ENCODE results near the gene ADAMTS9.

DNA sequence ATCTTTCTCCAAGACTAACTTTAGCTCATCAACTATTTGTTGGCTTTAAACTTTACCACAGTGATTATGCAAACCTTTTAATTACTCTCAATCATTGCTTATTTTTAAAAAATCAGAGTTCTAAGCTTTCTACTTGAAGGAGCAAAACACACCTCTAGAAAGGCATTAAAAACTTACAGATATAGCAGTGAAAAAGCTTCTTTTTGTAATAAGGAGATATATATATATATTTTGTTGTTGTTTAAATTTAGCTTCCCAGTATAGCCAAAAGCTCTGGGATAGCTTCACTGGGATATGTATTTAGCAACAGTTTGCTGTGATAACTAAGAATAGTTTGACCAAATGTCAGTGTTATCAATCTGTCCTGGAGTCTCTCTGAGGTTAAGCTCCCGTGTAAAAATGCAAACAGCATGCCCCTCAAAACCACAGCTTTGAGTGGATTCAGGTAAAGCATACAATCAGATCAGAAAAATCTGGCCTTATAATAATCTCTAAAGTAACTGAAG, 3.0 kb downstream of the CADPS start:
- PRO-cap: no peak

- PRO-cap: no peak
Measured at GRCh38 chr3:63146245-63146527, 131.9 kb upstream of the SYNPR start.

DNA sequence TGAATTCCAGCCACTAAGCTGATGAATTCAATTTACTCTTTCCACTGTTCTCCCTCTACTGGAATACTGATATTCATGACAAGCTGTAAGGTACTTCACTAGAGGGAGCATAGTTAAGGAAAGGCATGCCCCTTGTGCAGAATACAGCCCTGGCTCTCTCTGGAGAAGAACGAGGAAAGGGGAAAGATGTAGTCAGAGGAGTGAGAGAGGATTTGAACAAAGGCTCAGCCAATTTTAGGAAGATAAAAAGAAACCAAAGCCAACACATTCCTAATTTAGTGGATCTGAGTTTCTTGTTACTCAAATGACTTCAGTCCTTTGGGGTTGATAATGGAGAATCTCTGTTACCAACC, 44.5 kb downstream of the ATXN7 start:
- PRO-cap: no peak

- PRO-cap: no peak
Measured at GRCh38 chr3:63912234-63912332, 48.4 kb downstream of the ATXN7 start.

DNA sequence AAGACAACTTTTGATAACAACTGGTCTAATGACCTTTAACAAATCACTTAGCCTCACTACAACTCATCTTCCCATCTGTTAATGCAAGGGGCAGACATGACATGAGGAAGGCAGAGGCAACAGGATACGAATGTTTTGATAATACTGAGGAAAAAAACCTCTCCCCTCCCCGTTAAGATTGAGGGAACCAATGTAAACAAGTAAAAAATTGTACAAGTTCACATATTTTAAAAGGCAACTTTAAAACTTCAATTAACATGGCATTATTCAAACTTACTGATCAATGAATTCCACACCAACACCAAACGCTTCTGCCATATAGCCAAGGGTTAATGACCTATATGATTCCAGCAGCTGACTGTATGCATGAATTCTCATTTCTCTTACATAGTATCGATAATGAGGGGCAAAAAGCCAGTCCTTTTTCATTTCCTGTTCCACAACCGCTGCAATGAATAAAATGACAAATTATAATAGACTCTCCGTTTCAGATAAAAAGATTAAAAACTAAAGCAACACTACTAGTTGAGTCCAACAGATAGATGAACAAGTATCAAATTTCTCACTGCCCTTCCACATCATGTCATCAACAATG, 10.0 kb downstream of the PSMD6 start:
- PRO-cap: no peak

DNA sequence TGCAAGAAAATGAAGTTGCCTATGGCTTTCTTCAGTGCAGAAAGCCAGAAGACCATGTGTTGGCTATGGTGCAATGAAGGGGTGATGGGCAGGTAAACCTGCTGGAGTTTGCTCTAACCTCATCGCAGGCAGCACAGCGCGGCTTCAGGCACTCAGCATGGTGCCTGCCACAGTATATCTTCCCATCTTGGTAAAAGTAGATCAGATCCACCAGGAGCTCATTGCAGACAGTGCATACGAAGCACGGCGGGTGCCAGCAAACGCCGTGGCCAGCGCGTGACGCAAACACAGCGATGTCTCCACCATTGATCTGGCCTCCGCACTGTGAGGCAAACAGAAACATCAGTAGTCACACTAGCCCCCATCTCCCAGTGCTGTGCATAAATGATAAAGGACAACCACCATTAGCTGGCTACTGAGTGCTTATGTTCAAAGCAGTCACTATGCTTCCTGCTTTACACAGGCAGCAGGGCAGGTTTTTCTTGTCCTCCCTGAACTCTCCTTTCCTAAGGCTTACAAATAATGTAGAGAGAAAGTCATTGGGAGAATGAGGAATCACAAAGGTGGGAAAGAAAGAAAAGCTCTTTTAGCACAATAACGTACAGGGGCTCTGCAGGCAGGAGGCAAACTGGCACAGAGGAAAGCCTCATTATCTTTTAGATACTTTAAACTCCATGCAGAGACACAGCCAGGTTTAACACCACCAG, 68.1 kb downstream of the PRICKLE2 start:
- PRO-cap: no peak

GRCh38 chr3:64188918-64189658, 36.2 kb downstream of the PRICKLE2 start:
- PRO-cap: no peak

- PRO-cap: no peak
Measured at GRCh38 chr3:64353109-64353770, 128.0 kb upstream of the PRICKLE2 start.

- PRO-cap: no peak
Measured at GRCh38 chr3:64669290-64669624, 18.5 kb downstream of the ADAMTS9 start.

- PRO-cap: no peak
Measured at GRCh38 chr3:64687289-64688533, at the start of gene ADAMTS9. Gene ADAMTS9 (minus strand): TSS chr3:64688000.

- PRO-cap: no peak
Measured at GRCh38 chr3:65025788-65026110, 337.9 kb upstream of the ADAMTS9 start.

DNA sequence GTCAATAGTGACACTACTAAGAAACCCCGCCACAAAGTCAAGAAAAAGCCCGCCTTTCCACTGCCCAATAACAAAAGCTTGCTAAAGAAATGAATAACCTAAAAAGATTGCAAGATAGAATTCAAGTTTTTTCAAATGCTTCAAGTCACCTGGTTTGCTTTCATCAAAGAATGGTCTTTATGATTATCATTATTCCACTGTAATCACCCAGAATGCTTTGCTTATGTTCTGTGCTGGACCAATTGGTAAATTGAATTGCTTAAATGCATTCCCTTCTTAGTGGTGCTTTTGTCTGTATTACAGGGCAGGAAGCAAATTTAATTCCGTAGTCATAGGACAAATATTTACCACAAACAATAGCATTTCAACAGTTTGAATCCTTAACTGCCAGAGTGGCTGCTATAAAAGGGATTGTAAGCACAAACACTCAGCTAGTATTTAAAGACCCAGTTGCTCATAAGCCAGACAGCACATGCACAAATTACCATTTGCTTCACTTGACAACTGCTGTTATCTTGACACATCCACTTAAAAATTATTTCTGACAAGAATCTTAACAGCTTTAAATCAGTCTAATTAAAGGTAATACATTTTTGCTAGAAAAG, 490.0 kb upstream of the ADAMTS9 start:
- PRO-cap: no peak

GRCh38 chr3:65408393-65409148, 630.1 kb downstream of the MAGI1 start:
- PRO-cap: no peak

- PRO-cap: no peak
Measured at GRCh38 chr3:65493452-65493749, 545.3 kb downstream of the MAGI1 start.

- PRO-cap: no peak
Measured at GRCh38 chr3:65556861-65557818, 481.6 kb downstream of the MAGI1 start.

DNA sequence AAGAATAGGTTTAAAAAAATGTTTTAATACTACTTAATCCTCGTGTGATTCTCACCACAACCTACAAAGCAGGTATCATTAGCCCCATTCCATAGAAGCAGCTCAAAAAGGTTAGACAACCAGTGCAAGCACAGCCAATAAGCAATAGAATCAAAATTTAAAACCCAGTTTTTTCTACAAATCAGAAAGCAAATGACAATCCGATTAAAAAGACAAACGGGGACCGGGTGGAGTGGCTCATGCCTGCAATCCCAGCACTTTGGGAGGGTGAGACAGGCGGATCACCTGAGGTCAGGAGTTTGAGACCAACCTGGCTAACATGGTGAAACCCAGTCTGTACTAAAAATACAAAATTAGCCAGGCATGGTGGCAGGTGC, 430.8 kb downstream of the MAGI1 start:
- PRO-cap: no peak

DNA sequence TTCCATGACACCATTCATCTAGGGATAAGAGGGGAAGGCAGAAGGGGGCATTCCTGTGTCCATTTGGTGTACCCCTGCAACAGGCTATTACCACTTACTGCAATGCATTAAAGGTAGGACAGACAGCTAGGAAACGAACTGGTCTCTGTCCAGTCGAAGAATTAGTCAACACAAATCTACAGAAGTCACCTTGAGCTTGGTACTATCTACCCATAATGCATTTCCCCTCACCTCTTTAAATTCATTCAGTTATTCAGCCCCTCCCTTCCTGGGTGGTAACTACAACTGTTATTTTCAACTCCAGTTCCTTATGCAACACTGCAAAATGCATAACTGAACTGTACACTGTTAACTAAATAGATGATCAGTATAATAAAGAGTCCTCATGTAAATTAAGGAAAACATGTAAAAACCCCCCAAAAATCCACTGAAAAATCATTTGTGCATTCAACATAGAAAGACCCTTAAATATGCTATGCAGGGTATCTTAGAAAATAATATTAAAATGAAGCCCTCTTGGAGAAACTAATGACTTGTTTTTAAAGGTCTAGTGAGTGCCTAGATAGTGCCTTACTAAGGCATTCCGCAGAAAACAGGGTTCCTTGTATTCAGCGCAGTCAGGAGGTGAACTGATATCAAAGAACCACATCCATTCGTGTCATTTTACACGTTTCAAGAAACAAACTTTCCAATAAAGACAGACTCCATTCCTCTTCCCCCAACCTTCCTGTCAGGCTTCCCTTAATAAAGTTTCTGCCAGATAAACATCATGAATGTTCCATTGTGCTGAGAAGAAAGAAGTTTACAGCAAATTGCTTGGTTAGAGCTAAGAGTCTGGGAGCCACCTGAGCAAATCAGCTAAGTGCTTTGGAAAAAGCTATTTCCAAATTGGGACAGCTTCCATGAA, 77.4 kb downstream of the MAGI1 start:
- PRO-cap: no peak

DNA sequence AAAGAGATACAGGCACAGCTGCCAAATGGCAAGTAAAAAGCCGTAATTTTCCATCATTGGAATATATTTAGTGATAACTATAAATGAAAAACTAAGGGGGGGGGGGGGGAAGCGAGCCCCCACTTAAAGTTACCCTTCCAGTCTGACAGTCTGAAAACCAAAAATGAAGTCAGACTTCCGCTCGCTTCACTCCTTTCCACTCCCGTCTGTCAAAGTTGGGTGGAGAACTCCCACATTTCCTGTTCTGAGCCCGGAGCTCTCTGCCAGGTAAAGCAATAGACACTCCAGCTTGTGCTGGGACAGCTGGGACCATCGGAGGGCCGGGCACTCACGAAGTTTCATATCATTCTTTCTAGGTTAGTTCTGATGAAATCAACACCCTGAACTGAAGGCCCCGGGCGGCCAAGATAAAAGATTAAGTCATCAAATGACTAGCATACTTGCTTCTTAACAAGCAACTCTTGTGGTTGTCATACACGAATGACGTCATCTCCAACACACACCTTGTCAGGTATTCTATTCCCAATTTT, 42.2 kb downstream of the MAGI1 start:
- PRO-cap: no peak

GRCh38 chr3:66028654-66029232, 10.0 kb downstream of the MAGI1 start:
- PRO-cap: no peak

DNA sequence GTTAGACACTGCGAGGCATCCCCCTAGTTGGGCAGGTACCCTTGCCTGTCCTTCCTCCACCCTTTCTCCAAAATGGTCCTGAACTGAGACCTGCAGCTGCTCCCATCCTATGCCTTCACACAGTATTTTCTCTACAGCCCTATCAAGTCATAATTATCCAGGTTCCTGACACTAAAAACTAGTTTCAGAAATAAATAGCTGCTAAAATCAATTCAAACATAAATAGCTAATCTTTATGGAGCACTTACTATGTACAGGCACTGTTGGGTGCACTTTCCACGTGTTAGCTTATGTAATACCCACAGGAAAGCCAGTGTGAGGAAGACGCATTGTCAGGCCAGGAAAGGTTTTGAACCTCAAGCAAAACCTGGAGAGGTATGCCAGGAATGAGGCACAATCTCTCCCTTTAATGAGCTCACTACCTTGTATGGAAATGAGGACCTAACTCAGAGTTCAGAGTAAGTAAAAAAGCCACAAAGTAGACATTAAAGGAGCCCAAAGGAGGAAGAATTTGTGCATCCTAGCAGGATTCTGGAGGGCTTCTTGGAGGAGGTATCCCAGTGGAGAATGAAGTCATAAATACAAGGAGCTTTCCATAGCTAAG, 2.6 kb downstream of the MAGI1 start:
- PRO-cap: no peak